Jejunum (tissue), 1 donor: ENCODE measurements around a stretch of chr18.

DNA sequence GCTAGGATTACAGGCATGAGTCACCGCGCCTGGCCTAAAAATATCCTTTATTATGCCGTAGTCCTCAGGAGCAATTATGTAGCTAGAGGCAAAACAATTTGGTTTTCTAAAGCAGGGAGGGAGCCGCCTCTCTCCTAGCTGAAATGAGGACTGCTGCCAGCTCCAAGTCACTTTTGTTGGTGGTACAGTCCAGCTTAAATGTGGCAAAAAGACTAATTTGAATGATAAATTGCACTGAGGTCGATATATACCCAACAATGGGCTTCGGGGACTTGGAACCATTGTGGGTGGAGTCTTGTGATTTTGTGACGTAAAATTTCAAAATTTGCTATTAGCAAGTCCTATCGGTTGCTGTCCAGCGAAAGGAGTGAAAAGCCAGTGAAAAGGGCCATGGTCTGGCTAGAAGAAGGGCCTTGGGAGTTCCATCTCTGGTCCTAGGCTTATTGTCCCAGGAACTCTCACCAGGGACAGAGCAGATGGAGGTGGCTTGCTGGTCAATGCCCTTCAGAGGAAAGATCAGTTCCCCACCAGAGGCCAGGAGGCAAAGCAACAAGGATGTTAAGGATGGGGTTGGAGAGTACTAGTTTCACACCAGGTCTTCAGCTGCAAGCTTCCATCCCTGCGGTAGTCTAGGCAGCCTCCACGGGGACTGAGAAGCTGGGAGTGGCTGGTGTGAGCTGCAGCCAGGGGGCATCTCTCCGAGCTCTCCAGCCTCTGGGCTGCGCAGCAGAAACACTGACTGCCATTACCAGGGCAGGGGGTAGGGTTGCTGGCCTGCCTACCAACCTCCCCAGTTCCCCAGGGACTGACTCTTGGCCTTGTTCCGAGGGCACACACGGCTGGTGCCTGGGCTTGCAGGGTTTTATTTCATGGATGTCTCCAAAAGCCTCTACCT lies 15.6 kb downstream of the GATA6 start:
- PRO-cap: no peak

DNA sequence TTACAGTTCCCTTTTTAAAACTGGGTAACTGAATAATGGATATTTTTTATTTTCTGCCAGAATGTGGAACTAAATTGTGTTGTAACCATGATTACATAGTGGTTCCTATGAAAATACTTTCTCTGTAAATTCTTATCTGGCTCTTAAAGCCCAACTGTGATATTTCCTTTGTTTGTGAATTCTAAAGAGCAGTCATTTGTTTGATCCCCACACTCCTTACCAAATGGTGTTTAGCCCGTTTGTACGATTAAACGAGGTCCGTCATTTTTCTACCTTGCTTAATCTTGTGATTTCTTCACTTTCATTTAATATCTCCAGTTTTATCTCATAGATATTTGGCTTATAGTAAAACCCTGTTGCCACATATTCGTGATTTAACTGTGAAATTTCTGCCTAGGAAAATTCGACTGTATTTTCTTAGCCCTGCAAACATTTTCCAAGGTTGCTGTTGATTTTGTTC lies 116.3 kb downstream of the CTAGE1 start:
- PRO-cap: no peak

GRCh38 chr18:22308600-22309053 lies 109.1 kb downstream of the CTAGE1 start:
- PRO-cap: no peak

GRCh38 chr18:22324460-22325259 lies 93.1 kb downstream of the CTAGE1 start:
- PRO-cap: no peak

DNA sequence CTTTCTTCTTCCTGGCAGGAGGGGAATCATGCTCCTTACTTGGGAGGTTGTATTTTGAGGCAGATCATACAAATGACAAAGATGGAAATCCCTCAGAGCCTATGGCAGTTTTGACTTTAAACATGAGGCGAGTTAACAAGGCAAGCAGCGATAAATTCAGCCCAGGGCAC lies 68.4 kb downstream of the CTAGE1 start:
- PRO-cap: no peak

- PRO-cap: no peak
Observed at GRCh38 chr18:22388884-22389270, 28.8 kb downstream of the CTAGE1 start.

- PRO-cap: no peak
Observed at GRCh38 chr18:22427871-22428208, 10.1 kb upstream of the CTAGE1 start.

DNA sequence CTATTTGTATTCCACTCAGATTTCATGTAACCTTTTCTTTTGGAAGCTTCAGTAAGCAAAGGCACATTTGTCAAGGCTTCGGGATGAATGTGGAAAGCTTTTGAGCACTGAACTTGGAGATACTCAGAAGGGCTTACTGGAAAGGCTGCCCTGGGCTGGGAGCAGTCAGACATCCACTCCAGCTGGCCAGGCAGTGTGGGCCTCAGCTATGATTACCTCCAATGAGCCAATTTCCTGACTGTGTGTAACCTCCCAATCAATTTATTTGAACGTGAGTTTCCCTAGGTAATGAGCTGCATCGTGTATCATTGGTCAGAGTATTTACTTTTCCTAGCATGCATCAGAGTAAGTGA lies 10.9 kb upstream of the CTAGE1 start:
- PRO-cap: unidirectional peak, minus-strand start at position 195 of the sequence; unidirectional peak, minus-strand start at position 223 of the sequence

GRCh38 chr18:22455186-22455718 lies 37.5 kb upstream of the CTAGE1 start:
- PRO-cap: no peak

DNA sequence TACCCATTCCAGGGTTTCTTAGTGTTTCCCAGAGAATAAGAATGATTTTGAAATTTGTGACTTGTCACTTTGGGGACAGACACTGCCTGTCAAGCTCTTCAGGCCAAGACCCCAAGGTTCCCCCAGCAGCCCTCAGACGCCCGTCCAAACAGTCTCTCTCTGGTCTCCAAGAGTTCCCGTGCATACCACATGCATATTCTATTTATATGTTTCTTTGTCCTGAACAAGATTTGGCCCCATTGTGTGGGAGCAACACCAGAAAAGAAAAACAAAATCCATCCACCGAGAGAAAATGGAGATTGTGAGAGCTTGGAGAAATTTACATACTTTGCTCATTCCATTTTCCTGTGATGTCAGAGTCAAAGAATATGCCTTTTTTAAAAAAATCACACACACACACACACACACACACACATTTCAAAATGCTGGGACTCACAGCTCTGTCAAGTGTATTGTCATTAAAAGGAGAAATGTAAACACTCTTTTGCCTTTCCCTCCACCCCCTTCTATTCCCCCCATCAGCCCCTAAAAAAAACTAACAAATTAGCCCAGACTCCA lies 52.3 kb upstream of the CTAGE1 start:
- PRO-cap: no peak

DNA sequence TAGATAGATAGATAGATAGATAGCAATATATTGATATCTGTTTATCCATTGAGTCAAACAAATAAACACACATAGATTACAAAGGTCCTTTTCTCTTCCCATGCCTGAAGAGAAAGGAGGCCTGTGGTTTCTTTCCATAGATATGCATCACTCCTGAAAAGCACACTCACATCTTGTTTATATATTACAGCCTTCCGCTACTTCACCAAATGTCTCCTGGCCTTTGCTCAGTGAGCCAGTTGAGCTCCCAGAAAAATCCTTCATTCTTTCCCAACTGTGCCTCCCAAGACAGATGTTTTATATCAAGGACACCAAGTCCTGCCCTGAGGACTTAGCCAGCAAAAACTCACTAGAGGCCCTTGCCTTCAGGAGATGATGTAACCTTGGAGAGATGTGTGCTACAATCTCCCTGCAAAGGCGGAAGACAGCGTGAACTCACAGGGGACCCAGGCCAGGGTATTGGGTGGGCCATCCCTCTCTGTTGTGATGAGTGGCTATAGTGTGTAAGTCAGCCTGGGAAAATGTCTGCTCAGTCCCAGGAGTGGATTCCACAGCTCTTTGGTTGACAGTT lies 86.0 kb upstream of the CTAGE1 start:
- PRO-cap: no peak

DNA sequence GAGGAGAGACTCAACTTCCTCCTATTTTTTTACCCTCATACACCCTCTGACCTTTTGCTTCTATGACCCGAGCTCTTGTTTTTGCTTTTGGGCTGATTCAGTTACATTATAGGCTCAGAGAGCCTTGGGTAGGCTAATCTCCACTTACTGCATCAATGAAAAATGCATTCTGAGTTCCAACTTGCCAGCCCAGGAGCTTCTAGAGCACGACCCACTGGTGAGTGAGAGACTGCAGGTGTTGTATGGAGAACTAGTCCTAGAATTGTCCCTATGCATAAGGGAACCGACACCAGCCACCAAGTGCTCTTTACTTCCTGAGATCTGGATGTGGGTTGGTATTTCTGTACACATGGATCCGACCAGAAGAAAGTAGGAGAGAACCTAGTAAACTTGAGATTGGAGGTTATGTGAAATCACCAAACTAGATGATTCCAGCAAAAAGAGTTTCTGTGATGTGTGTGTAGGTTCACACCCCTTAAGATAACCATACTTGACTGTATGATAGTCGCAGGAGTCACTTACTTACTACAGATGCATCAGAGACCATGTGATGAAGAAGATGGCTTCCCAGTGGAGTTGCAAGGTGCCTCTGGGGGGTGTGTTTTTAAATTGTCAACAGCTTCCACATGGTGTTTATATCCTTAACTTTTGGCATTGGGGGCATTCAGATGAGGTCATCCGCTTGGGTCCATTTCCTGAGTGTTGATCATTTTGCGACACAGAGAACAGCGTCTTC lies 91.3 kb downstream of the CABLES1 start:
- PRO-cap: no peak

DNA sequence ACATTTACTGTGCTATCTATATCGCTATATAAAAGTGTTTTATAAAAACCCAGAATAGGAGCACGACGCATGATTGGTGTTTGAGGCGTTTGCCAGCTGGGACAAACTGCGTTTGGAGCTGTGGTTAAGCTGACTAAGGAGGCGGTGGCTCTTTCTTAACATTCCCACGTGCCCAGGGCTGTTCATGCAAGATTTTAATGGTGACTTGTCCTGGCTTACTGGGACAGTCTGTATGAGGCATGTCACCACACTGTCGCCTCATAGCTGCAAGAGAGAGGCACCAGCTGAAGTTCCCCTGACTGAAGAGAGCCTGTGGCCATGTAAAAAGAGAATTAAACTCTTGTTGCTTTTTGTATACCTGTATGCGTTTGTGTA lies 123.0 kb downstream of the CABLES1 start:
- PRO-cap: no peak

DNA sequence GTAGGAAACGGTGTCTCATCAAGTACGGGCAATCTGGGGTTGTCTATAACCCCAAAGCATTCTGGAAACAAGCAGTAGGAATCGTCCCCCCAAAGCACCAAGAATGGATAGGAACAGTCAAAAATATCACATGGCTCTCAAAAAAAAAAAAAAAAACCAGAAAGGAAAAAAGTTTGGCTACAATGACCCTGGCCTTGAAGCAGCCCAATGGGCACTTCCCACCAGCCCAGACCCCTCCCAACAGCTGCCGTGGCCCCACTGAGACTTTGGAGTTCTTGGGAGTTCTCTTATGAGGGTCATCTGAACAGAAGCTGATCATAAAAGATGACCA lies 130.1 kb downstream of the CABLES1 start:
- PRO-cap: no peak

- PRO-cap: no peak
Observed at GRCh38 chr18:23330448-23330794, 107.3 kb downstream of the TMEM241 start.

- PRO-cap: no peak
Observed at GRCh38 chr18:23358657-23359222, 79.0 kb downstream of the TMEM241 start.

DNA sequence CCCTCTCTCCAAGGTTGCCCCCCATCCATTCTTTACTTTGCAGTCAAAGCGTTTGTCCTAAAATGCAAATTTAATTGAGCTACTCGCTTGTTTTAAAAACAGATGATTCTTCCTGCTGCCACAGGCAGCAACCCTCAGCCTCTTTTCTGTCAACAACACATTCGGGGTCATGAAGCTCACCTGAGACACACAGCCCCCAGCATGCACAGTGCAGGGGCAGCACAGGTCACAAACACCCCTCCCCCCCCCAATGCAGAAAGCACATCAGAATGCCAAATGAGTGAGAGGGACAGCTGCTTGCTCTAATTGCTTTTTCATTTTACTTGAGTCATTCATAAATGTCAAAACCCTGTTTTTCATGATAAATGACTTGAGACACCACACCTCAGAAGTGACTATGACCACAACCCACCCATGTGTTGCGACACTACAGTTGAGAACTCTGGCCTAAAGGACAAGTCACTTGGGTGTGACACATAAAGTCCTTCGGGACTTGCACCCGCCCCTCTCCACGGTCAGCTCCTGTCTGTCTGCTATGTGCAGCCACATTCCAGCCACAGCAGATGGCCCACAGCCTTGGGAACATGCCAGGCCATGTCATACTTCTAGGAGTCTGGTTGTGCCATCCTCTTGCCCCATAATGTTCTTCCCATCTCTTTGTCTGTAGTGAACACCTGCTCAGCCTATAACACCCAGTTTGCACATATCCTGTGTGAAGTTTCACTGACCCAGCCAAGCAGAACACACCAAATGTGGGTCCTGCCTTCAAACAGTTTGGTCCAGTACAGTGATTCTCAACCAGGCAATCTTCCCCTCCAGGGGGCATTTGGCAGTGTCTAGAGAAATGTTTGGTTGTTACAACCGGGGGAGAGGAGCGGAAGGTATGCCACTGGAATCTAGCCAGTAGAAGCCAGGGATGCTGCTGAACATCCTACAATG lies 14.9 kb downstream of the TMEM241 start:
- PRO-cap: no peak

- PRO-cap: no peak
Observed at GRCh38 chr18:23452657-23452958, 479 bp upstream of the RIOK3 start.

DNA sequence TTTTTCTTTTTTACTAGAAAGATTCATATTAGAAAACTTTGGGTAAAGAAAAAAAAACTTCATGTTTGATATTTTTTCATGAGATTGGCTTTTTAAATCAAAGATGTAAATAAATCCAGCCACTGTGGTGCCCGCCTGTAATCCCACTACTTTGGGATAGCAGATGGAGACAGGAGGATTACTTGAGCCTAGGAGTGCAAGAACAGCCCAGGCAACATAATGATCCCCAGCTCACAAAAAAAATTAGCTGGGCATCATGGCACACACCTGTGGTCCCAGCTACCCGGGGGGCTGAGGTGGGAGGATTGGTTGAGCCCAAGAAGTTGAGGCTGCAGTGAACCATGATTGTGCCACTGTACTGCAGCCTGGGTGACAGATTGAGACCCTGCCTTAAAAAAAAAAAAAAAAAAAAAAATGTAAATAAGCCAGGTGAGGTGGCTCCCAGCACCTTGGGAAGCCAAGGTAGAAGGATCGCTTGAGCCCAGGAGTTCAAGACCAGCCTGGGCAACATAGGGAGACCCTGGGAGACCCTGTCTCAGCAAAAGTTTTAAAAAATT lies 13.3 kb downstream of the RIOK3 start:
- PRO-cap: no peak

- PRO-cap: no peak
Observed at GRCh38 chr18:23484988-23485610, 18.2 kb upstream of the RMC1 start.